Ureter (tissue), 1 donor: ENCODE results near the gene COP1.

DNA sequence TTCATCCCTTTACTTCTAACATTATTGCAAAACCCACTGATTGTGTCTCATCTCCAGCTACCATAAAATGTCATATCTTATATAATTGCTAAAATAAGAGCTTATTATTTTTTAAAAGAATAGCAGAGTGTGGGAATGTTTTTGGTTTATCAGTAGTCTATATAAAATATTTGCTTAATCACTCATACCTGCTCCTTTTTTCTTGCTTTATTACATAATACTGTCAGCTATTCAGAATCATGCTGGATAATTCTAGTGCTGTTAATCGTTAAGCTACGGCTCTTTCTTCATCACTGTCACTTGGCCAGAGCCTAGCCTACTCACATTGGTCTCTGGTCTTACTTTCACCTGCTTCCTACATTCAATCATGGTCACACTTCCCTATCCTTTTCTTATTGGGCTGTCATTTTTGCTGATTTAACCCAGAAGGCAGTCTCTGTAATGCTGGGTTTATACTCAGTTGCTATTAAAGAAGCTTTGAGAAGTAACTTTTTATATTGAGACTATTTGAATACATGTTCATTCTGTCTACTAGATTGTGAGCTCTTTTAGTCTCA is 2.4 kb downstream of the KLHL20 start:
- PRO-cap: no peak

DNA sequence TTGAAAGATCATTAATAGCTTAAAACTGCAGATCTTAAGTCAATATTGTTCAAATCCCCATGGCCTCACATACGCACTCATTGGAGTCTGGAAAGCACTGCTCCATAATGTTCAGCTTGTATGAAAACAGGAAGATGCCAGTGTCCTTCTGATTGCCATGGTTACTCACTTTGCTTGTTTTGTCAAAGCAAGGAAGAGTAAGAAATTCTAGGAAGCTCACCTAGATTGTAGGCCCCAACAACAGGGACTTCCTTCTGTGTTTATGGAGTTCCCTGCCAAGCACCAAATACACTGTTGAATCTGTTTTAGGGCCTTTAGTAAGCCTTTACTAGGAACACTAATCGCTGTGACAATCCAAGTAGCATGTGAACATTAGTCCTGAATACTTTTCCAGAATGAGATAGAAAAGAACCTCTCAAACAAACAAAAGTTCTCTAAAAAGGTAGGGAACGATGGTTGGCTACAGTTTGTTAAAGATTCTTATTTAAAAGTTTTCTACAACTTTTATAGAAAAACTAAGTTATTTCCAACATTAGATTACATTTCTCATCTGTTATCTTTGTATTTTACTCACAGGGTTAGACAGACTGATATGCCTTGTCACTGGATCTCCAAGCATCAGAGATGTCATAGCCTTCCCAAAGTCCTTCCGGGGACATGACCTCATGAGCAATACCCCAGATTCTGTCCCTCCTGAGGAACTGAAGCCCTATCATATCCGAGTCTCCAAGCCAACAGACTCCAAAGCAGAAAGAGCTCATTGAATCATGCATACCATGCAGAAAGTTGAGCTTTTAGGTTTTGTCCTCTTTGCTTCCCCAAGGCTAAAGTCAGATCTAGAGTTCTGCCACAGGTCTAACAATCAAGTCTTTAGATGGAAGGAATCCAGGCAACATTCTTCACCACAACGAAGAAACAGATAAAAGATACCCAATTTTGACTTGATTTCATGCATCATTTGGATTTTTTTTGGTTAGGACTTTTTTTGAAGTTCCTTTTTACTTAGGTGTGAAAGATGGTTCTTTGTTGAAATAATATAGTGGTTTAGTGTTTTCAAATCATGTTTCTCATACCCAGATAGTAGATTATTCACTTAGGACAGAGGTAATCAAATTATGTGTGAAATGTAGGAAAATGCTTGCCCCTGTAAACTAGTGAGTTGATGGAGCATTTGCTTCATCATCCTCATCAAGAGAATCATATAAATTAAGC is 10.8 kb upstream of the ZBTB37 start:
- PRO-cap: no peak

GRCh38 chr1:174018391-174019032 is 3.6 kb downstream of the RC3H1 start:
- PRO-cap: no peak

DNA sequence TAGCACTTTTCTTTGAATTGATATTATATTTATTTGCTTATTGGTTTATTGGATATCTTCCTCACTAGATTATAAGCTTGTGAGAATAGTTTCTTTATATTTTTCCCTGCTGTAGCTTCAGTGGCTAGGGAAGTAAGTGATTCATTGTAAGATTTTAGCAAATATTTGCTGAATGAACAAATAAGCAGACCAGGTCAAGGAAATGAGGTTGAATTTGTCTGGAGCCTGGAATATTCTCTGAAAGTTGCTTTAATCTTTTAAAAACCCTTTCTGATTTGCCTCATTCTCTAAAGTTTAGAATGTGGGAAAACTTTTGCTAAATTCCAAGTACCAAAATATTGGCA is 80.2 kb downstream of the RABGAP1L start:
- PRO-cap: no peak

GRCh38 chr1:174819308-174820191 is 180.2 kb upstream of the CACYBP start:
- PRO-cap: no peak

- PRO-cap: no peak
Observed at GRCh38 chr1:174875203-174875803, 124.4 kb upstream of the CACYBP start.

- PRO-cap: bidirectional peak, plus-strand start at chr1:174999462, minus-strand start at chr1:174999354
Observed at GRCh38 chr1:174999116-174999499, 639 bp upstream of the CACYBP start.

DNA sequence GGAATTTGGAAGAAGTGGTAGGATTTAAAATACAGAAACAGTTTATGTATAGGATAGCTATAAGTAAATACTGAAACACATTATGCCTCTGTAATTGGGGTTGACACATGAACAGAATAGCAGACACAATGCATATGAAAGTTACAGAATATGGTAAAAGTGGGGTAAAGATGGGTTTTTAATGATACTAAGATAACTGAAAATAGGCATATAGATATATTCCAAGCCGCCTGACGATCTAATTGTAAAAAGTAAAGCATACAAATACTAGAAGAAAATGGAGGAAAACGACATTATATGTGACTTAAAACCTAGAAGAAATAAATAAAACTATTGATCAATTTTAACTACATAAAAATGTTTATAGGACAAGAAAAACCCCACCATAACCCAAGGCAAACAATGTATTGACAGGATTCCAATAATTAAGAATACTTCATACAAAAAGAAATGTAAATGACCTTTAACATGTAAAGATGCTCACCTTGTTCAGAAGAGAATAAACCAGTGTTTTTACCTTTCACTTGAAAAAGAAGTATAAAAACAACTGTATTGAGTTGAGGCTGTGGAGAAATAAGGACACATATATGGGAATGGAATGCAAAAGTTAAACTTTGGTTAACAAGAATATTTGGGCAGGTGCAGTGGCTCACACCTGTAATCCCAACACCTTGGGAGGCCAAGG is 11.6 kb downstream of the CACYBP start:
- PRO-cap: no peak

DNA sequence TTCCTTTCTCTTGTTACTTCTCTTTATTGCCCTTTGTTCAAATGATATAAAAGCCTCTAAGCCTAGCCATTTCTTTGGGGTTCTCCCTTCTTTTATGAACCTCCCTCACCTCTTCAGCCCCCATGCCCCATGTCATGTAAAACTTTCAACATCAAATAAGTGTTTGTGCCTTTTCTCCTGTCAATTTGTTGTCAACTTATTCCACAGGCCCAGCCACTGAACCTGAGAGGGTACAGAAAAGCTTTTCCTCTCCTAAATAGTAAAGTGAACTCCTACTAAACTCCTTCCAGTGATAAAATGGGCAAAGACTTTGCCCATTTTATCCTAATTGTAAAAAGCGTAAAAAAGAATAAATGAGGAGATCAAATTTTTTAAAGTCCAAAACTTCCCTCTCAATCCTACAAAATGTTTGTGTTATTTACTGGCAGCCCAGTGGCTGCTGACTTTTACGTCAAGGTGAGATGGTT is 140.9 kb downstream of the COP1 start:
- PRO-cap: no peak

DNA sequence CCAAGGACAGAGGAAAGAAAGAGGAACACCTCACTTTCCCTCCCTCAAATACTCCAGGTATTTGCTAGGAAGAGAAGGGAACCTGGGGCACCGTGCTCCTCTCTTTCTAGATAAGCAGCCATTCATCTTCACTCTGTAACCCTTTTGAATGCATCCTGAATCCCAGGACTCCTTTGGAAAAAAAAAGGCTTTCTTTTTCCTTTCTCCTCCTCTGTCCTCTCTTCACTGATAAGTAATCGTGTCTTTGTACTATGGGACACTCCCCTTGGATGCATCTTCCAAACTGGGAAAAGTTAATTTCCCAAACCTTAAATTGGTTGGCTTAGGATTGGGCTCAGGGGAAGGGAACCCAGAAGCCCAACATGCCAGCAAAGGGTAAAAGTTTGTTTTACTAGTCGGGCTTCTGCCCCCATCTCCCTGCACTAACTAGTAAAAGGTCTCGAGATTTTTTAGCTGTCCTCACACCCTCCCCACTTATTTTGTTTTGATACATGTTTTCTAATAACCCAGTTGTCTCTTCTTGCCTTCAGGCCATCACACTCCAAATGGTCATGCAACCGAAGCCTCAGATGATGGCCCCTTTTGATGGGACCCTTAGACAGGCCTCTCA is 105.8 kb downstream of the COP1 start:
- PRO-cap: no peak

DNA sequence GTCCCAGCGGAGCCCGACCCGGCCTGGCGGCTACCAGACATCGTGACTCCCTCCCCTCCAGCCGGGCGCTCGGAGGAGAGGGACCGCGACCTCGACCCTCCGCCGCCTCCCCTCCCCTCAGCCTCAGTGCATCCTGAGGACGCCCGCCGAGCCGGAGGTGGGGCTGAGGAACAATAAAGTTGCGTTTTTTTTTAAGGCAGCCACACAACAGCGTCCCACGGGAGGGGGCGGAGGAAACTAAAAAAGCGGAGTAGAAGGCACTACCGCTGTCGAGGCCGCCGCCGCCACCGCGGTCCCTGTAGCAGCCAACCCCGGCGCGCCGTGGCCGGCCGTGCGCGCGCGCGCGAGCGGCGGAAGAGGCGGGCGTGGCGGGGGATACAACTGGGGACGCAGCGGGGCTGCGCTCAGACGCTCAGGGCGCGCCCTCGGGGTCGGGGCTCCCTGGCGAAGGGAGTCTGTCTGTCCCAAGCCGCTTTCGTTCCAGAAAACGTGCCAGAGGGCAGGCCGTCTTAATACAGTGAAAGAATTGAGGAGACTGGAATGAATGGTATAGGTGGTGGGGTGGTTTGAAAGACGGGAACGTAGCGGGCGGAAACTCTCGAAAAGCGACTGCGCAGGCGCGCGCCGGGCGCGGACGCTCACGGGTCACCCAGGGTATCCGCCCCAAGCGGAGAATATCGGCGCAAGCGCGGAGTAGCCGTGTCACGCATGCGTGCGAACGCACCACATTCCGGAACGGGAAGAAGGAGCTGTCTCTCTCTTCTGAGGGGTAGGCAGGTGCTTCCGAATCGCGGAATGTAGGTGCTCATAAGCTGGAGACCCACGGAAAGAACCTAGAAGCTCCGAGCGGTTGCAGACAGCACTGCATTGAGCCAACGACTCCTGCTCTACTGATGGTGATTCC is at the start of gene COP1:
COP1 (minus strand) TSS at position 349 of the 904 bp plus-strand sequence.
- PRO-cap: bidirectional peak, plus-strand start at position 407 of the sequence, minus-strand start at position 333 of the sequence; bidirectional peak, plus-strand start at position 728 of the sequence, minus-strand start at position 611 of the sequence

- PRO-cap: no peak
Observed at GRCh38 chr1:176692256-176692622, 229.3 kb downstream of the PAPPA2 start.

DNA sequence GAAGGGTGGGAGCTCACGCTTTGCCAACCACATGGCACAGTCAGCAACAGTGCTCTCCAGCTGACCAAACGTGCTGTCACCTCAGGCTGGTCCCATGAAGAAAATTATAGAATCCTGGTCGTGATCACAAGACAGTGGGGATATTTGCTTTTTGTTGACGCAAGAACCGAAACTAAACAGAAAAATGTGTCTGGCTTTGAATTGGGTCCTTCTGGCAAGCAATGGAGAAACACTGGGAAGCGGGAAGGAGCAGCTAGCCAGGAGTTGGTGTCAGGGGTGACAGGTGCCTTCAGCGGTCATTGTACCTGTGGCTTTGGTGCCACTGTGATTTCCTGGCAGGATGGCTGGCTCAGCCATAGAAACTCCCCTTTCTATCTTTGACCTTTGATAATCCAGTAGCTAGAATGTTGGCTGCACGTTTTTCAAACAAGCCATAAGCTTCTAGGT is 304.8 kb downstream of the PAPPA2 start:
- PRO-cap: no peak

- PRO-cap: no peak
Observed at GRCh38 chr1:176786512-176786835, 323.5 kb downstream of the PAPPA2 start.

- PRO-cap: no peak
Observed at GRCh38 chr1:176795264-176795610, 332.3 kb downstream of the PAPPA2 start.

DNA sequence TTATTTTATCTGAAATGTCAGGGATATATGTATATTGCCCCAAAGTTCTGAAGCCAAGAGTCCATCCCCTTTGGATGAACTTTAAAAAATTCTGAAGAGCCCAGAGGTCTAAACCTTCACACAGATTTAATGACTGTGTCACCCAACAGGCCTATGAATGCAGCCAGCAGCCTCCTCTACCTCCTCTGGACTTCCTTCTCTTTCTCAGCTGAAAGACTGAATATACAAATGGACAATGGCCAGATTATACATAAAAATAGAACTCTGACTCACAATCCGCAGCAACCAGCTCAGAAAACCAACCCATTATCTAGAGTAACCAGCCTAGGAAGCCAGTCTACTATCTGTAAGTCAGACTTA is 224.6 kb downstream of the ASTN1 start:
- PRO-cap: no peak

- PRO-cap: no peak
Observed at GRCh38 chr1:177181581-177182263, 11.0 kb downstream of the BRINP2 start.

DNA sequence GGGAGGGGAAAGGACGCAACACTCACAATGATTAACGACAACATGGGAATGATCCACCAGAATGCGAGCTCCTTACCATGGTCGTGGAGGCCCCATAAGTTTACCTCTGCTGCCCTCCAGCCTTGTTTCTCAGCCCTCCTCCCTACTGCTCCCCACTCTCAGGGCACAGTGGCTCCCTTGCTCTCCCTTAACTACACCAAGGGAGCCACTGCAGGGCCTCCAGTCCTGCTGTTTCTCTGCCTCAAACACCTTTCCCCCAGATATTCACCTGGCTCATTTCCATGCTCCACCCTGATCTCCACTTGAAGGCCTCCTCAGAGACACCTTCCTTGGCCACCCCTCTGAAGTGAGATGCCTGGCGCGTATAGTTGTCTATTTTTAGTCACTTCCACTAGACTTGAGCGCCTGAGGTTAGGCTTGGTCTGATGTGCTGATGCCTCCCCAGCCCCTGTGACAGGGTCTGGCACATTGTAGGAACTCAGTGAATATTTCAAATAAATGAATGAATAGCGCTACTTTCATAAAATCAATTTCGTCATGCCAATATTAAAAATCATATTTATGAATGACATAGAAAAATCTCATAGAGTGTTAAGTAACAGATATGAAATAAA is 34.9 kb downstream of the SEC16B start:
- PRO-cap: no peak

GRCh38 chr1:178052931-178053646 is 40.8 kb upstream of the RASAL2 start:
- PRO-cap: no peak

- PRO-cap: no peak
Observed at GRCh38 chr1:178126483-178127446, 32.9 kb downstream of the RASAL2 start.